ENCODE data around the genes FAM9A and CLCN4.

GRCh38 chrX:2863843-2864980 lies 35.5 kb downstream of the GYG2 start:
- PRO-cap, 2 experiments: no peak in any of the 2 experiments

DNA sequence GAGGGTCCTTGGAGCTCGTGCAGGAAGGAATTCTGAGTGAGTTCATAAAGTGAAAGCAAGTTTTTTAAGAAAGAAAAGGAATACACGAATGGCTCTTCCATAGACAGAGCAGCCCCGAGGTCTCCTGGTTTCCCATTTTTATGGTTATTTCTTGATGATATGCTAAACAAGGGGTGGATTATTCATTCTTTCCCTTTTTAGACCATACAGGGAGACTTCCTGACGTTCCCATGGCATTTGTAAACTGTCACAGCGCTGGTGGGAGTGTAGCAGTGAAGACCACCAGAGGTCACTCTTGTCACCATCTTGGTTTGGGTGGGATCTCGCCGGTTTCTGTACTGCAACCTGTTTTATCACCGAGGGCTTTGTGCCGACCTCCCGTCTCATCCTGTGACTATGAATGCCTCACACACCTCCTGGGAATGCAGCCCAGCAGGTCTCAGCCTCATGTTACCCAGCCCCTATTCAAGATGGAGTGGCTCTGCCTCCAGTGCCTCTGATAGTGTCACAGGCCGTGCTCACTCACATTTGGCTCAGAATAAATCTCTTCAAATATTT lies 39.5 kb downstream of the ARSD start:
- PRO-cap, 2 experiments: no peak in any of the 2 experiments

DNA sequence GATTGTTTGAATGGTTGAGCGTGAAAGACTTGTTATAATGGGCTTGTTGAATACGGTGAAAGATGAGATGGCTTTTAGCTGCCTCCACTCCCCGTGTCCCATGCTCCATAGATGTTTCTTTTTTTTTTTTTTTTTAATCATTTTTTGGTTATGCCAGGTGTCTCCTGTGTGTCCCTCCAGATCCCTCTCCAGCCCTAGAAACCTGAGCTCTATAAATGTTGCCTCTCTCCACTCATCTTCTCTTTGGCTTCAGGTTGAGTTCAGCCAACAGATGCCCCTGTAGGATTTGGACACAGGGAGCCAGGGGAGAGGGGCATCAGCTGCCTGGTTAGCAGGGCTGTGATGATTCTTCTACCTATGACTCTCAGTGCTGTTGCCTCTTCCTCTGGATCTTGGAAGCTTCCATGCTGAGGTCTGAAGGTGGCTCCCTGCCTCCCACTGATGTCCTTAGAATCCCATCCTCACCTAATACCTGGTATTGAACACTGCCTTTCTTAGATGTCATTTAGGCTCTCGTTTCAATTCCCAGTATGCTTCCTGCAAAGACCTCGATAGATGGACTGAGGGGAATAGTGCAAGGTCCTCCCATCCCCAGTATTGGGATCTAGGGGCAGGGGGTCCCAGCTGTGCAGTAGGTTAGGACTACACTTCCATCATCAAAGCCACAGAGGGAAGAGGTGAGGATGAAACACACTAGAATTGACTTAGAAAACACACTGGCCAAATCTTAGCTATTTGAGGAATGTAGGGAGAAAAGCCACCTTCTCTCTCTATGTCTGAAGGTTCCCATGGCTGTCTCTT lies 24.2 kb downstream of the ARSD start:
- PRO-cap, 2 experiments: no peak in any of the 2 experiments

DNA sequence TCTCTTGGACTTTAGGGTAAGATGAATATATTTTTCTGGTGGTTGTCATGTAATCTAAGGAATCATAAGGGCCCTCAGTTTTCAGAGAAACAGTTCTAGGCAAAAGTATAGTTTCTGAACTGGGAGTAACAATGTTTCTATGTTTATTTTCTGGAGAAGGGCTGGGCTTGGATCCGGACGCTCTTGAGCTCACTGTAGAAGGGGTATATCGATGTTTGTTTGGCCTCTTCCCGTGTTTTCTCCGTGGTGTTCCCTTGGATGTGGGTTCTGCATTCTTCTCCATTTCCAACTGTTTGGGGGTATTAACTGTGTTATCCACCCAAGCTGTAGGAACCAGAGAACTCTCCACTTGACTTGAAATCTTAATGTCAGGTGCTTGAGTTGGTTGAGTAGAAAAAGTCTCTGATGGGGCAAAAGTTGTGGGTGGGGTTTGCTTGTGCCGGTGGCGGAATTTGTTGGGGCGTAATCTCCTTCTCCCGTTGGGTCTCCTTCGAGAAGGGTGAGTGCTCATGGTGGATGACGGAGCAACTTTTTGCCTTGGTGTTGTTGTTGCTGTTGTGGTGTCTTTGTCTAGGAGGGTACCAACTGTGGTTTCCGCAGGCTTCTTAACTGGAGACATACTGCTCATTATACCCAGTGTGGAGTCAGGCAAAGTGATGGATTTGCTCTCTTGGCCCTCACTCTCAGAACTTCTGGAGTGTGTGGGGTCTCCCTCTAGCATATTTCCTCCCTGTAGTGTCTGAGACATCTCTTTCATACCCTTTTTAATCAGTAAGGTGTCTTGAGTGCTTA lies 24.5 kb downstream of the MXRA5 start:
- PRO-cap, 2 experiments: no peak in any of the 2 experiments

GRCh38 chrX:5810005-5810280 lies 418.7 kb downstream of the NLGN4X start:
- PRO-cap, 2 experiments: no peak in any of the 2 experiments

- PRO-cap, 2 experiments: no peak in any of the 2 experiments
Measured at GRCh38 chrX:6689771-6690264, 154.9 kb upstream of the VCX3A start.

DNA sequence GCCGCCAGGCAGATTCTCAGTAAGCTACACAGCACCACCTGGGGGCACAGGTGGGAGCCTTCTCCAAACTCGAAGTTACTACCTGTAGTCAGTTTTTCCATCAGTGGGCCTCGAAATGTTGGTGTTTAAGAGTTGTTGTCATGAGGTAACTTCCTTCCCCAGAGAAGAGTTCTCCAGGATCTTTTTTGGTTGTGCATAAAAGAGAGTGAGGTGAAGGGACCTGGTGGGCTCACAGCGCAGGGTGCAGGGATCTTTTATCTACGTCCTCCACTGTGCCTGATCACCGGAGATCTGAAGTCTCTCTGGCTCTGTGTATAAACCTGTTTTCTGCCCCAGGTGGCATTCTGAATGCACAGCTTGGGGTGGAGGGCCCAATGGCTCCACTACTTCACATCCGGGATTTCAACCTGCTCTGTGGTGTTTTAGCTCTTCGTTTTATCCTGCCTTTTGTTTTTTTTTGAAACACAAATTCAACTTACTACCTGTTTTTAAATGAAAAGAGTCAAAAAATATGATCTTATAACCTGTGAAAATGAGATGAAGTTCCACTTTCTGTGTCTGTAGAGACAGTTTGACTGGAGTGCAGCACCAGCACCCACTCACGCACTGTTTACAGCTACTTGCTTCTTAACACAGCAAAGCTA lies 58.3 kb upstream of the STS start:
- PRO-cap, 2 experiments: no peak in any of the 2 experiments

DNA sequence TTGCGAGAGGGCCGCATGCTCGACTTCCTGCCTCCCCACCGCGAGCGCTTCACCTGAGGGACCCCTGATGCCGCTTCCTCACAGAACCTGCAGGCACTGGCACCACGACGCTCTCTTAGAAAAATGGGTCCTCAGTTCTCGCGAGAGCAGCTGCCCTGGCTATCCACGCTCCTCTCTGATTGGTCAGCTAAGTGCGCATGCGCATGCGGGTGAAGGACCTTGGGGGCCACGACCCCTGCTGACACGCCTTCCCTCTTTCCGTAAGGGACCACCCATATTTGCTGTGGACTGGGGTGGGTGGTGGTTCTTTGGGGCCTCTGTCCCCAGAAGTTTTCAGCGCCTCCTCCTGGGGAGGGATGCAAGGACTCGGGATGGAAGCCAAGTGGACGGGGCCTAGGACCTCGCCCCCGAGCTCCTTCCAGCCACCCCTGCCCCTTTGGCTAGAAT lies at the start of gene FAM9A:
Gene FAM9A (minus strand): TSS at position 126 of the 447 bp plus-strand sequence.
- PRO-cap, 2 experiments: no peak in any of the 2 experiments

DNA sequence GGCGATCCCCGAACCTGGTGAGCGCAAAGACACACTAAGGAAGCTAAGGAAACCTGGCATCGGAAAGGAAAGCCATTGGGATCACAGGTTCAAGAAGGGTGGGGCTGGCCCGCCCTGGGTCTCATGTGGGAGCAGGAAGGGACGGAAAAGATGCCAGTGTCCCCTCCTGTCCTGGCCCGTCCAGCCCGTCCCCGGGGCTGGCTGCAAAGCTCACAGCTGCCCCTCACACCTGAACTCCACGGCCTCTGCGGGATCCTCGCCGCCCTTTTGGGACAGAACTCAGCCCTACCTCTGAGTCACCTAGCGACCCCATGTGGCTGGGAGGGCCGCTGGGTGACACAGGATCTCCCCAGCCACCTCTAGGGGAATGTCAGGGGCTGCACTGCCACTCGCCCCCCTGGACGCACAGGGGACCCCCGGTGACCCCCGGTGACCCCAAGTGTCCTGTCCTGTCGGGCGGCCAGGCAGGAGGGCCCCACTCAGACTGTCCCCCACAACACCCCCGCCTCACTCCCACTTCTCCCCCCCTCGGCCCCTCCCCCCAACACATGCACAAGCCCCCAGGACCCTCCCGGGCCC lies 776 bp downstream of the FAM9B start:
- PRO-cap, 2 experiments: no peak in any of the 2 experiments

DNA sequence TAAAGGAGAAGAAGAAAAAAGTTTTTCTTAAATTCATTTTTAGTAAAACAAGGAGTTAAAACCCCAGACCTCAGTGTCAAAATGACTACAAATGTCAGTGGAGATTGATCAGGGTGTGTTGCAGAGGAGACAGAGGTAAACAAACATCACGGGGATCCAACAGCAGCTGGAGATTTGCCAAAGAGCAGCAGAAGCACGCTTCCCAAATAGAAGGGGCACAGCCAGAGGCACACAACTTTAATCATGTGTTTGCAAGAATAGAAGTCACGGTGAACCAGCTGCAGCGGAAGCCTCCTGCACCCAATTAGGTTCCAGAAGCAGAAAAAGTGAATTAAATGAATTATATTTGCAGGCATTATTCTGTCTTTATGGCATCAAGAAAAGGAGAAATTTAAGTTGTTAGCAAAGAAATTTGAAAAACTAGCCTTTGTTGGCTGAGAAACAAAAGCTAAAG lies 129.5 kb upstream of the FAM9B start:
- PRO-cap, 2 experiments: no peak in any of the 2 experiments

- PRO-cap, 2 experiments: no peak in any of the 2 experiments
Measured at GRCh38 chrX:9292877-9293537, 171.9 kb upstream of the TBL1X start.

- PRO-cap, 2 experiments: no peak in any of the 2 experiments
Measured at GRCh38 chrX:9379679-9379991, 85.2 kb upstream of the TBL1X start.

GRCh38 chrX:9560319-9560781 lies 95.5 kb downstream of the TBL1X start:
- PRO-cap, 2 experiments: no peak in any of the 2 experiments

- PRO-cap, 2 experiments: no peak in any of the 2 experiments
Measured at GRCh38 chrX:9604371-9605074, 139.7 kb downstream of the TBL1X start.

DNA sequence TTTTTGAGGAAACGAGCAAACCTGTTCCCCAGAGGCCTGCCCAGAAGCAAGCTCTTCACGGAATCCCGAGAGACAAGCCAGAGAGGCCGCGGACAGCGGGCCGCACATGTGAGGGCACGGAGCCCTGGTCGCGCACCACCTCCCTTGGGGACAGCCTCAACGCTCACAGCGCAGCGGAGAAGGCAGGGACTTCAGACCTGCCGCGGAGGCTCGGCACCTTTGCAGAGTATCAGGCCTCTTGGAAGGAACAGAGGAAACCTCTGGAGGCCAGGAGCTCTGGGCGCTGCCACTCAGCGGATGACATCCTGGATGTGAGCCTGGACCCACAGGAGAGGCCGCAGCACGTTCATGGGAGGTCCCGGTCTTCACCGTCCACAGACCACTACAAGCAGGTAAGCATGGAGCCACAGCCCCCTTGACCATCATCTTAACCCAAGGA lies 70.8 kb upstream of the CLDN34 start:
- PRO-cap, 2 experiments: no peak in any of the 2 experiments

DNA sequence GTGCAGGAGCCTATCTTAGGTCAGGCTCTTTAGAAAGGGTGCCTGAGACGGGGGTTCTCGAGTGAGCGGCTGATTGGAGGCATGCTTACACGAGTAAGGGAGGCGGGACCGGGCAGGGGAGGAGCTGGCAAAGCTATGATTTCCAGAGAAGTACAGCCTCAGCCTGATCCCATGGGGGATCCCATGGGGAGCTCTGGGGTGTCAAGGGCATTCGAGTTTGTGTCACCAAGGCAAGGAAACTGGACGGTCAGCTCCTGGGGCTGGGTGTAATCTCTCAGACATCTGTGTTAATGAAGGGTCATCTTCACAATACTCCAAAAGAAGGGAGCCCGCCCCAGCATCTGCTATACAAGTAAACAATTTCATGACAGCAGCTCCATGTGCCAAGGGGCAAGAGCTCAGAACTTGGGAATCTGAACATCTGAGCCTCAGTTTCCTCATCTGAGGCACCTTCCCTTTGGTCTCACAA lies 45.0 kb downstream of the CLDN34 start:
- PRO-cap, 2 experiments: no peak in any of the 2 experiments

GRCh38 chrX:10014041-10014454 lies 46.9 kb downstream of the CLDN34 start:
- PRO-cap, 2 experiments: no peak in any of the 2 experiments

- PRO-cap, 2 experiments: peak in 2 of 2 experiments; most common plus-strand start chrX:10016404 (in 1); most common minus-strand start chrX:10016237 (in 2)
Measured at GRCh38 chrX:10016110-10016955, 49.2 kb downstream of the CLDN34 start.

DNA sequence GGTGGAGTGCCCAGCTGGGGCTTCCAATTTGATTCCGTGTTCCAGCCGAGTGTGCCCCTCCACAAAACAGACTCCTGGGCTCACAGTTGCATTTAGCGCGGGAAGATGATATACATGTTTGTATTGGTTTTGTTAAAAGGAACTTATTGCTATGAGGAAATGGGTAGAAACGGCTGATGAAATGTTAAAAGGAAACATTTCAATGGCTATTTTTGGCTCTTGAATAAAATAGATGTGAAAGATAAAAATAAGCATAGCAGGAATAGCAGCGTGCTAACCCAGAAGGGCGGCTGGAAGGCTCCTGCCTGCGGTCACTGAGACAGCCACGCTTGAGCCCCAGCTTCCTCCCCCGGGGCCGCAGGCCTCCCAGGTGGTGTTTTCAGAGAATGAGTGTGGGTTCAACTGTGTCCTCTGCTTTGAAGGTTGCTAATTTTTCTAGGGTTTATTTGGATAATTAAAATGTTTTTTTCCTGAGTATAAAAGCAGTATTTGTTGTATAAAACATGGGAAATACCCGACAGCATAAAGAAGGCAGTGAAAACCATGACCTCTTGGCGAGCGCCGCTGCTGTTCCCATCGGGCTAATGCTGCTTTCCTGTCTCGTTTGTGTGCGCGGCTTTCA lies 34.9 kb upstream of the CLCN4 start:
- PRO-cap, 2 experiments: no peak in any of the 2 experiments

DNA sequence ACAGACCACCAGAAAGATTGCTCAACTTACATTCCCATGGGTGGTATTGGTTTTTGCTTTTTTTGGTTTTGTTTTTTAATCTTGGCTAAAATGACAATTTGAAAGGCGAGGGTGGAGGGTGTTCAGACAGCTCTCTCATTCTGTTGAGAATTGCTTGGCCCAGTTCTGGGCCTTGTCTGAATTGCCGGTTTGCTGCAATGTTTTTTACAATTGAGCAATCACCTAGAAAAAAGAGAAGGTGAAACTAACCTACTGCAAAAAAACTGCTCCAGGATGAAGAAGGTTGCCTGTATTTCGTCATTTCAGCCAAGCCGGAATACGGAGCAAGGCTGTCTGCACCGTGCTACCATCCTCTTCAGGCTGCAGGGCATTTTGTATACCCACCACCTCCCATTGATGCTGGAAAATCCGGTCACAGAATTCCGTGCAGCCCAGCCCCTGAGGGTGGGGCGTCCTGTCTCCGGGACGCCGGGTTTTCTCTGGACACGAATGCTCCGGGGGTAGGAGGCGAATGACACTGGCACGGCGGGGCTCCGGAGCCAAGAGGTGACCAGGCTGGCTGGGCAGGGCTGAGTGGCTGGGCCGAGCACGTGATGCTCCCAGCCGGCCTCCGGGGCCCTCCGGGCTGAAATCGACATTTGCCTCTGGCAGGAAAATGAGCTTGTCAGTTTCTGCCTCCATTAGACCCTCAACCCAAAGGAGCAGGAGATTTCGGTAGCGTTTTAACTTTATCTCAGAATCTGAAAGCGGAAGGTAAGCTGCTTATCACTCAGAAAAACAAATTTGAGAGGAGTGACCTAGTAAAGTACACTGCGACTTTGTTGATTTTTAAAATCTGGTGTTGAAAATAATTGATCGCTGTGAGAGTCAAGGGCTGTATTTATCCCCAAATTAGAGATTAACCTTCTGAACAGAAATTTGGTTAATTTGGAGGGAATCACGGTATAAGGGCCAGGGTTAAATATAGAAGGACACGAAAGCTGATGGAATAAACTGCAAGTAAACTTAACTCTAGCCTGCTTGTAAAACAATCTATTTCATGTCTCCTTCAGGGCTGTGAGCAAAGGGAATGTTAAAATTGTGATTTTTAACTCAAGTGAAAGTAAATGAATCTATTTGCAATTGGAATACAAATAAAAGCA lies at the start of gene CLCN4:
Gene CLCN4 (plus strand): TSS at position 628 of the 1,142 bp plus-strand sequence.
- PRO-cap, 2 experiments: peak in 2 of 2 experiments; most common plus-strand start position 602 of the sequence (in 2); most common minus-strand start position 513 of the sequence (in 2)